ENCODE results near the genes CCL25, NDUFA7, OR2Z1, OR7G3 and ZNF317.

- PRO-cap: no peak
These were observed 1.2 kb upstream of the STXBP2 start for GRCh38 chr19:7635675-7636063.

- PRO-cap: bidirectional peak, plus-strand start at chr19:7669059, minus-strand start at chr19:7668814
These were observed 298 bp upstream of the RETN start for GRCh38 chr19:7668522-7668979.

GRCh38 chr19:7677646-7678740, 1.1 kb downstream of the MCEMP1 start:
- PRO-cap: bidirectional peak, plus-strand start at chr19:7677929, minus-strand start at chr19:7677819; bidirectional peak, plus-strand start at chr19:7678289, minus-strand start at chr19:7678085

- PRO-cap: no peak
These were observed 3.2 kb upstream of the TGFBR3L start for GRCh38 chr19:7911440-7911914.

- PRO-cap: no peak
These were observed 23.6 kb upstream of the CCL25 start for GRCh38 chr19:8028916-8029493.

GRCh38 chr19:8052461-8053017, at the start of gene CCL25:
Gene CCL25, plus strand, starts transcription at chr19:8052760.
- PRO-cap: no peak

DNA sequence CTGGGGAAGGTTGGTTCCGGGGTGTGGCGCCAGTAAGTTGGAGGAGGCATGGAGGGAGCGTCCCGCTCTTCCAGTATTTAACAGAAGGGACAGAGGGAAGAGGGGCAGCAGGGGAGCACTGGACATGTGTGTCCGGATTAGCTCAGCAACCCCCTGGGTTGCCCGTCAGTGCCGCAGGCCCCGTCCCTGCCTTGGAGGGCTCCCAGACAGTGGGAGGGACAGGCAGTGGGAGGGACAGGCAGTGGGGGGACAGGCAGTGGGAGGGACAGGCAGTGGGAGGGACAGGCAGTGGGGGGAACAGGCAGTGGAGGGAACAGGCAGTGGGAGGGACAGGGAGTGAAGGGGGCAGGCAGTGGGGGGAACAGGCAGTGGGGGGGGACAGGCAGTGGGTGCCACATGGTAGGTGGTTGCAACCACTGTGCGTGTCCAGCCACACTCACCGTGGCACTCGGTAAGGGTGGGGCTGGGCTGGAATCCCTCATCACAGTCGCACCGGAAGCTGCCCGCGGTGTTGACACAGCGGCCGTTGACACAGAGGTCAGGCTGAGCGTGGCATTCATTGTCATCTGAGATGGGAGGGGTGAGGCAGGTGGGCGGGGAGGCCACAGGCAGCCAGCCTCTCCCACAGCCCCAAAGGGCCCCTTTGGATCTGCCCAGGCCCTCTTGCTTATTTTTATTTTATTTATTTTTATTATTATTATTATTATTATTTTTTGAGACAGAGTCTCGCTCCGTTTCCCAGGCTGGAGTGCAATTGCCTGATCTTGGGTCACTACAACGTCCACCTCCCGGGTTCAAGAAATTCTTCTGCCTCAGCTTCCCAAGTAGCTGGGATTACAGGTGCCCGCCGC, 33.4 kb downstream of the CCL25 start:
- PRO-cap: no peak

DNA sequence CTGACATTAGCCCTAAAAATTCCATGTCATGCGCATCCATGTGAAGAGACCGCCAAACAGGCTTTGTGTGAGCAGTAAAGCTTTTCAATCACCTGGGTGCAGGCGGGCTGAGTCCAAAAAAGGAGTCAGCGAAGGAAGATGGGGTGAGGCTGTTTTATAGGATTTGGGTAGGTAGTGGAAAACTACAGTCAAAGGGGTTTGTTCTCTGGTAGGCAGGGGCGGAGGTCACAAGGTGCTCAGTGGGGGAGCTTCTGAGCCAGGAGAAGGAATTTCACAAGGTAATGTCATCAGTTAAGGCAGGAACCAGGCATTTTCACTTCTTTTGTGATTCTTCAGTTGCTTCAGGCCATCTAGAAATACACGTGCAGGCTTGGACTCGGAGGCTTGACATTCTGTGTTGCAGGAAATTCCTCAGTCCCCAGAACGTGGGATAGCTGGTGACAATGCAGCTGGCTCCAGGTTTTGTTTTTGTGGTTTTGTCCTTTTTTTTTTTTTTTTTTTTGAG, 5.5 kb upstream of the CERS4 start:
- PRO-cap: no peak

GRCh38 chr19:8237955-8238851, 29.0 kb downstream of the CERS4 start:
- PRO-cap: no peak

DNA sequence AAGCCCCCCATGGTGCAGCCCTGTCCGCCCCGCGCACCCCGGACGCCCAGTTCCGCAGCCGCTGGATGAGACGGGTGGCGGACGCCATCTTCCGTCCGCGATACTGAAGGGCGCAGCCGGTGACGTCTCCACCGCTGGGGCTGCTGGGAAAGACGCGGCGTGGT, at the start of gene NDUFA7:
Gene NDUFA7 (minus strand): TSS at position 105 of the 164 bp plus-strand sequence.
- PRO-cap: bidirectional peak, plus-strand start outside the sequence, minus-strand start at position 105 of the sequence

GRCh38 chr19:8334723-8335864, 8.0 kb downstream of the KANK3 start:
- PRO-cap: bidirectional peak, plus-strand start at chr19:8335399, minus-strand start at chr19:8335421

- PRO-cap: bidirectional peak, plus-strand start at chr19:8445588, minus-strand start at chr19:8445507
These were observed 671 bp downstream of the HNRNPM start for GRCh38 chr19:8445352-8445939.

DNA sequence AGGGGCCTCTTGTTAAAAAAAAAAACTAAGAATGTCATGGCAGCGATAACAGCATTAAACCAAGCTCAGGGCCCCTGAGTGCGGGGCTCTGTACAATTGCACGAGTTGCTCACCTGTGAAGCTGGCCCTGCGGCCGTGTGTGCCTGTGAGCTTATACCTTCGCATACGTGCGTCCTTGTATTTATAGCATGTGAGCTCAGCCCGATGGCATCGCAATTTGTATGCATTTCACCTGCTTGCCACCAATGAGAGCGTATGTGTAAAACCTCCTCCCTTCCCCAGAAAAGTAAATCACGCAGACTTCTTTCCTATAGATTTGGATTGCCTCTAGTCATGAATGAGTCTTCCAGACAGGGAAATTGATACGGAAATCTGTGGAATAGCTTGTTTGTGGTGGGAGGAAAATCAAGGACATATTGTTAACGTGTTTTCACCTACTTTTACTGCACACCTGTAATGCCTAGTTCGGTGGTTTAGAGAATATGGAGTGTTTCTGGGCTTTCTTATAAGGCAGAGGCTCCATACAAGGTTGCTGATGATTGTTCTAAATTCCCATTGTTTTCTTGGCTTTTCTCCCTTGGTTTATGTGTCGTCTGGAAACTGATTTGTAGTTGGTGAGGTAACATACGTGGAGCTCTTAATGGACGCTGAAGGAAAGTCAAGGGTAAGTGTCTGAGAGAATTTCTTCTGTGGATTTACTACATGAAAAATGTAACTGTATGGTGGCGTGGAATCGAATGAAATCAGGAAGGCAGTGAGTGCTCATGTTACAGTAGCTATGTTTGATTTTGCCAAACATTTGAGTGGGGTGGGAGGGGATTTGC, 17.4 kb downstream of the HNRNPM start:
- PRO-cap: no peak

- PRO-cap: bidirectional peak, plus-strand start at chr19:8500324, minus-strand start at chr19:8500286
These were observed 2.3 kb downstream of the PRAM1 start for GRCh38 chr19:8500000-8500743.

DNA sequence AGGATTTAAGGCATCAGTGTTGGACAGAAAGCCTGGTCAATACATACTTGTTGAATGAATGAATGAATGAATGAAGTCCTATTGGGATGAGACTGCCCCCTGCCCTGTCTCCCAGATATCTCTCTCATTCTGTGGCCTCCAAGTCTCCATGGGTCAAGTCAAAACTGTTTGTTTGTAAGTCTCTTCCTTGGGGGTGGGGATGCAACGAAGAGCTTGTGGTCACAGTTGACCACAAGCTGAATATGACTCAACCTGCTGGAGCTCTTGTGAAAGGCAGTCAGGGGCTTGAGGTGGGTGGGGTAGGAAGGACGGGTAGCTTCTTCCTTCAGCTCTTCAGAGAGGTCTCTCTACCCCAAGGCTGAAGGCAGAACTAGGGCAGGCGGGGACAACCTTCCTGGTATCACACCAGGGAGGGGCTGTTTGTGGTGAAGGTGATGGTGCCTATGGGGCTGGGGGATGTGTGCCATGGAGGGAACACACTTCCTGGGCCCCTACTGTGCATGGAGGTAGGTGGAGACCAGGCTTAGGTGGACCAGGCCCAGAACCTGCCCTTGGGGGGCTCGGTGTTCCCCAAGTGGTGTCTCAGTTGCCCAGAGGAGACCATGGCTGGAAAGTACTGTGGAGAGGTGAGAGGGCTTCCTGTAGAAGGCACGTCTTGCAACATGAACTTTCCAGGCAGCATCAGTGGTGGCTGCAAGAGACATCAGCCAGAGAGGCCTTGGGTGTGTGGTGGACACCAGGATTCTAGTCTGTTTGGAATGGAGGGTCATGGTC, 8.0 kb downstream of the MYO1F start:
- PRO-cap: bidirectional peak, plus-strand start at position 336 of the sequence, minus-strand start at position 131 of the sequence; bidirectional peak, plus-strand start at position 367 of the sequence, minus-strand start at position 372 of the sequence

- PRO-cap: no peak
These were observed at the start of gene OR2Z1 for GRCh38 chr19:8721465-8721768. Gene OR2Z1, plus strand, starts transcription at chr19:8721634.

GRCh38 chr19:8822767-8823296, 9.3 kb downstream of the ZNF558 start:
- PRO-cap: no peak

DNA sequence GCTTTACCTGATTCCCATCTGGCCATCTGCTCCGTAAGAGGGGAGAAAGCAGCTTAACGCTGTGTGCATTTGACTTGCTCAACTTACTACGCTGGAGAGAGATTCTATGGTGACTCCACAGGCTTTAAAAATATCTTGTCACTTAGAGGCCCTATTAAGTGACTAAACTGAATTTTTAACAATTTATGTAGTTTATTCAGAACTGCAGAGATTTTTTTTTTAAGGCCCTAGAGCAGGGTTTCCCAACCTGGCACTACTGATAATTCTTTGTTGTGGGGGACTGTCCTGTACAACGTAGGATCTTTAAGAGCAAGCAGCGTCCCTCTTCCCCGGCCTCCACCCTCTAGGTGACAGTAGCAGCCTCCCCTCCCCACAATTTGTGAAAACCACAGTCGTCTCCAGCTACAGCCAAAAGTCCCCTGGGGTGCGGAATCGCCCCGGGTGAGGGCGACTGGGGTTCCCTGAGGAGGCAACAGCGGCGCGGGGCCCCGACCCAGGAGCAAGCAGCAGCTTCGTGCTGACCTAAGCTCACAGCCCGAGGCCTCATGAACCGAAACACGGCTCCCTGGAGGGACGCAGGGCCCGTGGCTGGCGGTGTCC, 447 bp downstream of the ZNF558 start:
- PRO-cap: no peak

DNA sequence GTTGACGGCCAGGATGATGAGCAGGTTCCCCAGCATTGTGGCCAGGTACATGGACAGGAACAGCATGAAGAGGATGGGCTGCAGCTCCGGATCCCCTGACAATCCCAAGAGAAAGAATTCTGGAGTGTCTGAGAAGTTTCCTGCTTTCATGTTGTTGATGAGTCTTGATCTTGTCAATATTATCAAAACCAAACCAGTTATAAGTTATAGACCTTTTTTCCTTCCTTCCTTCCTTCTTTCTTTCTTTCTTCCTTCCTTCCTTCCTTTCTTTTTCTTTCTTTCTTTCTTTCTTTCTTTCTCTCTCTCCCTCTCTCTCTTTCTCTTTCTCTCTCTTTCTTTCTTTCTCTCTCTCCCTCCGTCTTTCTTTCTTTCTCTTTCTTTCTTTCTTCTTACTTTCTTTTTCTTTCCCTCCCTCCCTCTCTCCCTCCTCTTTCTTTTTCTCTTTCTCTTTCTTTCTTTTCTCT, at the start of gene OR7G3:
Gene OR7G3 (minus strand): TSS at position 150 of the 464 bp plus-strand sequence.
- PRO-cap: no peak

DNA sequence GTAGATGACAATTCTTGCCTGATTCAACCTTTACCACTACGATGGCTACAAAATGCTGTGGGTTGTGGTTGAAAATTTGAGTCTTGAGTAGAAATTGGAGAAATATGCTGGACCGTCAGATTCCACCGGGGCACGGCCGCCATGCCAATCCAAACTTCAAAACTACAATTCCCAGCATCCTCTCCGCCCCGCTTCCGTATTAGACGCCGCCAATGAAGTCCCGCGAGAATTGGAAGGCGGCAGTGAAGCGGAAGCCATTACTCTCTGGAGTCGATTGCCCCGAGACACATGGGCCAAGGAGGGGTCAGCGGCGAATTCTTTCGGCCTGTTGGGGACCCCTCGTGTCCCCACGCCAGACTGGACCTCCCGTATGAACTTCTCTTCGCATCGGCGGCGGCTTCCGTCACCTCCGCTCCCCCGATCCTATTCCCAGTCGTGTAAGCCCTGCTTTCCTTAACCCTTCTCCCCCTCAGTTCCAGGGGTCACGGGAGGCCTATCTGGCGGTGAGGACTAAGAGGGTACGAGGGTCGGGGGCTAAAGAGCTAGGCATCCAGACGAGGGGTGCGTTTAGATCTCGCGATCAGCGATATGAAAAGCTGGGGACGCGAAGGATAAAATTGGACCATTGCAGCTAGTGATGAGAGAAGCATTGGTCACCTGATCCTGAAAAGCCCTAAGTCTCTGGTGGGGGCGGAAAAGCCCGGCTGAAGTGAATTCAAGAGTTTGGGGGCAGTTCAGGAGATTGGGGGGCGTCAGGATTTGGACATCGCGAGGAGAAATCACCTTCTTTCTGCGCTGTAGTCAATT, at the start of gene ZNF317:
Gene ZNF317 (plus strand): TSS at position 242 of the 807 bp plus-strand sequence.
- PRO-cap: bidirectional peak, plus-strand start at position 242 of the sequence, minus-strand start at position 143 of the sequence